A375 (cell line): ENCODE data around the genes C19orf67 and PKN1.

DNA sequence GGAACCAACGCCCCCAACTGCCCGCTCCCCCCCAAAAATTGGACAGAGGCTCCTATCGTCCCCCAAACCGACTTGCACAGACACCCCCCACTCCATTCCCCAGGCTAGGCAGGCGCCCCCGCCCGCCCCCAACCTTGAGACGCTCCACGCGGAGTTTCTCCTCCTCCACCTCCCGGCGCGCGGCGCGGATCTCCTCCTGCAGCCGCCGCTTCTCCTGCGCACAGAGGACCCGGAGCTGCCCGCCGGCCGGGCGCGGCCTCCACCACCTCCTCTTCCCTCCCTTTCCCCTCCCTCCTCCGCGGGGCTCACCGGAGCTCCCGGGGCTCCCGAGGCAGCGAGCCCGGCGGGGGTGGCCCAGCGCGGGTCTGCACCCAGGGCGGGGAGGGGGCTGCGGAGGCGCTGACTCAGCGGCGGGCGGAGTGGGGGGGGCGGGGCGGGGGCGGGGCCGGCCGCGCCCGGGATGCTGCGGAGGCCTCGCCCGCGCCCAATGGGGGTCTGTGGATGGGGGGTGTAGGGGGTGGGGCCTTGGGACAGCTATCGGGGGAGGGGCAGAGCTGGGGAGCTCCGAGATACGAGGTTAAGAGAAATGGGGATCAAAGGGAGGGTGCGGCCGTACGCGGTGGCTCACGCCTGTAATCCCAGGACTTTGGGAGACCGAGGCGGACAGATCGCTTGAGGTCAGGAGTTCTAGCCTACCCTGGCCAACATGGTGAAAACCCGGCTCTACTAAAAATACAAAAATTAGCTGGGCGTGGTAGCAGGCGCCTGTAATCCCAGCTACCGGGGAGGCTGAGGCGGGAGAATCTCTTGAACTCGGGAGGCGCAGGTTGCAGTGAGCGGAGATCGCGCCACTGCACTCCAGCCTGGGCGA lies 4.4 kb downstream of the PALM3 start:
- RAMPAGE, long total RNA, result no peak

DNA sequence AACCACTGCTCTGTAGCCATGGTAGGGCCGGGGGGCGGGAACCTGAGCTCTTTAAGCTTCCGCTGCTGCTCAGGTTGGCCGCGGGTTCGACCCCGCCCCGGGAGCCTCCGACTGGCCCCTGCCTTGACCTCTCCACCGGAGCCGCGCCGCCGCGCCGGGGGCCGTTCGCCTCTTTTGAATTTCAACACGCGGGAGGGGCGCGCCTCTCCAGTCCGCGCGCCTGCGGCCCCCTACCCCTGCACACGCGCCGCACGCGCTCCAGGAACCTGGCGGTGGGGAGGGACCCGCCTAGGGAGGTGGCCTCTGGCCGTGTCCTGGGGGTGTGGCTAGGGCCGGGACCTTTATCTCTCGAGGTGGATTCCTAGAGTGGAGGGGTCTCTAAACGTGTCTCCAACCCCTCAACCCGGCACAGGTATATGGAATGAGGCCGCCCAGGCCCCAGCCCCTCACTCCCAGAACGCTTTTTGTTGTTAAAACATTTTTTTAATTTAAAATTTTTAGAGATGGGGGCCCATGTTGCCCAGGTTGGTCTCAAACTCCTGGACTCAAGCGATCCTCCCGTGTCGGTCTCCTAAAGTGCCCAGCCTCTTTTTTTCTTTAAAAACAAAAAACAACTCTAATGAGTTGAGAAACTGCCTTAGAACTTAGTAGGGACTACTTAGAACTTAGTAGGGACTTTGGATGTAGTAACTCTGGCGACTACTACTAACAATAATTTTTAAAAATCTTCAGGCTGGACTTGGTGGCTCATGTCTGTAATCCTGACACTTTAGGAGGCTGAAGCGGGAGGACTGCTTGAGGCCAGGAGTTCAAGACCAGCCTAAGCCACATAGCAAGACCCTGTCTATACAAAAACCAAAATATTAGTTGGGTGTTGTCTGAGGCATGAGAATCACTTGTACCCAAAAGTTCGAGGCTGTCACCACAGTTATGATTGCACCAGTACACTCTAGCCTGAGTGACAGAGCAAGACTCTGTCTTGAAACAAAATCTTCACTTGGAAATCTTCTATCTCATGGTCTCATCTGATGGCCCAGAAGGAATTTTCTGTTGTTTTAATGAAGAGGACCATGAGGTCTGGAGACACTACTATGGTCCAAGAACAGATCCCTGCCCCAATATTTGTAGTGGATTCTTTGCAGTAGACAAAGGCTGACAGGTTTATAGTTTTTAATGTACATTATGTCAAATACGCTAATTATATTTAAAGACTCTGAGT lies at the start of gene C19orf67:
TSS of gene C19orf67 (minus strand) at position 176 of the 1,219 bp plus-strand sequence.
- RAMPAGE, long total RNA, result no peak

DNA sequence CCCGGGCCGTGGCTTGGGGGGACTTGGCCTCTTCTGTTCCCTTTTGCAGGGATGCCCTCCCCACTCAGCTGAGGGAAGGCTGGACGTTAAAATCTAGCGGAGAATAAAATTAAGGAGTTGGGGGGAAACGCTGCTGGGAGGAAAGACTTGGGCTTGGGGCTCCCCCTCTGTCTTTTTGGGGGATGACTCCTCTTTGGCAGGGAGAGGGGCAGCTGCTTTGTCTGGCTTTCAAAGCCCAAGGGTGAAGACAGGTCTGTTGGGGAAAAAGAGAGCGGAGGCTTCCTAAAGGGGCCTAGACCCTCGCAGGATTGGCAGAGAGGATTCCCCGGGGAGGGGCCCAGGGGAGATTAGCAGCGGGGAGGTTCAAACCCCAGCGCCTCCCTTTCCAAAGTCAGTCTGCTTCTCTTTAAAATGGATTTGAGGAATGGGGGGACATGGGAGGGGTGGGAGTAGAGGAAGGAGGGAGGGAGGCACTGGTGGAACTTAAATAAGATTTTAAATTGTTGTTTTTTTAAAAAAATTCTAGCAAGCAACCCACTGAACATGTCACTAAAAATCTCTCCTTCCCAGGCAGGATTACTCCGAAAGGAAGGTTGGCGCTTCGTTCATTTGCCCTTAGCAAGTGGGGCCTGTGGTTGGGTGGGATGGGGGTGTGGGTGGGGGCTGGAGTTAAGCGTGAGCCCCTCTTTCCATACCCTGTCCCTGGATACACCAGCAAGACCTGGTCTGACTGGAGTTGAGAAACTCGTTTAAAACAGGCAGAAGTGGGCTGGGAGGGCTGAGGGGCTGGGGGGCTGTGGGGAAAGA lies 6.7 kb upstream of the C19orf67 start:
- RAMPAGE, long total RNA, result no peak

GRCh38 chr19:14112895-14113625 lies 4.5 kb downstream of the PRKACA start:
- RAMPAGE, long total RNA, result no peak

- RAMPAGE, long total RNA, result no peak
Observed at GRCh38 chr19:14116718-14117437, 684 bp downstream of the PRKACA start.

GRCh38 chr19:14127003-14127564 lies 9.3 kb downstream of the ASF1B start:
- RAMPAGE, long total RNA, result no peak

DNA sequence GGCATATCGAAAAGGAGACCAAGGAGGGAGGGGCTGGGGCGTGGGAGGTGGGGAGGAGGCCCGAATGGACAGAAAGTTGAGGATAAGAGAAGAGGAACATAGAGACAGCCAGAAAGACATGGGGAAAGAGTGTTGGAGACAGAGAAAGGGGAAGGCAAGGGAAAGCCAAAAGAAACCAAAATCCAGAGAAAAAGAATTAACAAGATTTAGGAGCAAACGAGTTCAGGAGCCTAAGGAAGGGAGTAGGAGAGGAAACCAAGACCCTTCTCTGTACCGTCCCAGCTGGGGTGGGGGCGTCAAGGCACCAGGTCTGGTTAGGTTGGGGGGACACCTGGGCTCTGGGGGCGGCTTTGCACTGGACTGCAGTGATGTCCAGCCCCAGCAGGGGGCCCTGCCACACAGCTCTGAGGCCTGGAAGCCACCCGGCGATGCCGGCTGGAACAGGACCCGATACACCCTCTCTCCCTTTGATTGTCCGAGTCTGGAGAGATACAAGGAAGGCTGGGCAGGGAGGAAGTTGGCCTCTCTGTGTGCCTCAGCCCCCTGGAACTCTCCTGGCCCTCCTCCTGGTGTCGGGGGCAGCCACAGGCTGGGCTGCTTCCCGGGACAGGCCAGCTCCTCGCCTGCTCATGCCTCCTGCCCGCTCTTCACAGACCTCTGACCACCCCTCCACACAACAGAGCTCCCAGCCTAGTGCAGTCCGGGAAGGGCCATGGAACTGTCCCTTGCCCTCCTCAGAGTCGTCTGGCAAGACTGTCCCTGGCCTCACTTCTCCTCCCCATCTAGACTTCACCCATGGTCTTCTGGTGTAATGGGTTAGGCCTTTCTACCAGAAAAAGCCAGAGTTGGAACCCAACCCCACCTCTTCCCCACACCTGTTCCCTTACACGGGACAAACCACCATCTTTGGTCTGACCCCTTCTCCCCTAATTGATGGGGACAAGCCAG lies 11.8 kb upstream of the ASF1B start:
- RAMPAGE, long total RNA, result no peak

GRCh38 chr19:14149148-14150208 lies 13.1 kb upstream of the ASF1B start:
- RAMPAGE, long total RNA, result no peak

DNA sequence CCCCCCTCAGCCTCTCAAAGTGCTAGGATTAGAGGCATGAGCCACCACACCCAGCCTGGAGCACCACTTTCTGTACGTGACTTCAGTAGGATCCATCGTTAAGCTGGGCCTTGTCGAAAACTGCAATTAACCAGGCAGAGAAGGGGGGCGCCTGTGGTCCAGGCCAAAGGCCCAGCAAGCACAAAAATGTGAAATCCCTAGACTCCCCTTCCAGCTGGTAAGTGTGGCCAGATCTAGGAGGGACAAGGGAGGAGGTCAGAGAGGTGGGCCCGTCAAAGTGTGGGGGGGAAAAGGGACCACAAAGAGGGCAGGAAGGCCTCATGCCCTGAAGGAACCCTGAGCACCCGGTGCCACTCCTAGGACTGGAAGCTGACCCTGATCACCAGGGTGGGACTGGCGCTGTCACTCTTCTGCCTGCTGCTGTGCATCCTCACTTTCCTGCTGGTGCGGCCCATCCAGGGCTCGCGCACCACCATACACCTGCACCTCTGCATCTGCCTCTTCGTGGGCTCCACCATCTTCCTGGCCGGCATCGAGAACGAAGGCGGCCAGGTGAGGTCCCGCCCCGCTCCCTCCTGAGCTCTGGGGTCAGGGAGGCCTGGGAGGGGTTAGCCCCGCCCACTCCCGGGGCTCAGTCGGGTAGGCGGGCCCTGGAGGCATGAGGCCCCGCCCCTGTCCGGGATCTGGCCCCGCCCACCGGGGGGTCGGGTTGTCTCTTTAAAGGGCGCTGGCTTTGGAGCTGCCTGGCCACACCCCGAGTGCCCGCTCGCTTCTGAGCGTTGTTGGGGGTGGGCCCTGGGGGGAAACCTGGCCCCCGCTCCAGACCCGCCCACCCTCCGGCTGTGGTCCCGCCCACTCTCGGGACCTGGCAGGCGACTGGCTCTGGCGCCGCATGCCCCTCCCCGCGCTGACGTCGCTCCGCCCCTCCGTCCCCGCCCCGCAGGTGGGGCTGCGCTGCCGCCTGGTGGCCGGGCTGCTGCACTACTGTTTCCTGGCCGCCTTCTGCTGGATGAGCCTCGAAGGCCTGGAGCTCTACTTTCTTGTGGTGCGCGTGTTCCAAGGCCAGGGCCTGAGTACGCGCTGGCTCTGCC lies 13.4 kb downstream of the DDX39A start:
- RAMPAGE, long total RNA, result no peak

GRCh38 chr19:14406479-14407435 lies 12.4 kb downstream of the DDX39A start:
- RAMPAGE, long total RNA, result no peak

DNA sequence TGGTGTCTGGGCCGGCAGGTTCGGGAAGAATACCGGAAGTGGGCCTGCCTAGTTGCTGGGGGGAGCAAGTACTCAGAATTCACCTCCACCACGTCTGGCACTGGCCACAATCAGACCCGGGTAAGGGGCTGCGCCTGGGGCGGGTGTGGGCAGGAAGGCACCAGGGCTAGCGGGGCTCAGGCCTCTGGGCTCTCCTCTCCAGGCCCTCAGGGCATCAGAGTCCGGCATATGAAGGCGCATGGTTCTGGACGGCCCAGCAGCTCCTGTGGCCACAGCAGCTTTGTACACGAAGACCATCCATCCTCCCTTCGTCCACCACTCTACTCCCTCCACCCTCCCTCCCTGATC lies 11.3 kb downstream of the DDX39A start:
- RAMPAGE, long total RNA, result no peak

- RAMPAGE, long total RNA, result no peak
Observed at GRCh38 chr19:14432875-14433914, at the start of gene PKN1. Gene PKN1 (plus strand): TSS chr19:14433306.

DNA sequence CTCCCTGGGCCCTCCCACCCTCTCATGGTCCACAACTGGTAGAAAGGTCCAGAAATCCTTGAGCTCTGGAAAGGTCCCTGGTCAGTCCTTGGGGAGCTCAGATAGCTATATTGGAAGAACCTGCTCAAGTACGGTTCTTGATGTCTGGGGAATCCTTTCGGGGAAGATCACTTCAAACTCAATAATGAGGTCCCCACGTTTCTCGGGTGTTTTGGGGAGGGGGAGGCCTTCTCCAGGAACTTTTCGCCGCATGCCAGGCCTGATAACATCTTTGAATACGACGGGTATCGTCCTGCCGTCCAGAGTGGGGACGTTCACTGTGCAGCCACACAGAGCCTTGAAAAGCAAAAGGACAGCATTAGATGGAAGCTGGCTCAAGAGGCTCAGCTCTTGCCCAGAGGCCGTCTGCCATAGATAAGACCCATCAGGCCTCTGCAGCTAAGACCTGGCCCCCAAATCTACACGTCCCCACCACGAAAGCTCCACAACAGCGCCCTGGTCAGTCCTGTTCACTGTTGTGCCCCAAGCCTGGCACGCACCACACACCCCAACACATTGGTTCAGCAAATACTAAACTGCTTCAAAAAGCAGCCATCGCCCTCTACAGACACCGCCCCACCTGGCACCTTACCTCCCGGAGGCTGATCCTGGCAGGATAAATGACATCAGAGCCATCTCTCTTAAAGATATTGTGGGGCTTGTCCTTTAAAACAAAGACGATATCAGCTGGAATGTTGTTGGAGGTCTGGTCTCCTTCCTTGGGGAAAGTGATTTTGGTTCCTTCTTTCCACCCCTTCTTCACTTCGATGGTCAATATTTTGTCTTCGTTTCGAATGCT lies 2.1 kb downstream of the DNAJB1 start:
- RAMPAGE, long total RNA, result no peak

DNA sequence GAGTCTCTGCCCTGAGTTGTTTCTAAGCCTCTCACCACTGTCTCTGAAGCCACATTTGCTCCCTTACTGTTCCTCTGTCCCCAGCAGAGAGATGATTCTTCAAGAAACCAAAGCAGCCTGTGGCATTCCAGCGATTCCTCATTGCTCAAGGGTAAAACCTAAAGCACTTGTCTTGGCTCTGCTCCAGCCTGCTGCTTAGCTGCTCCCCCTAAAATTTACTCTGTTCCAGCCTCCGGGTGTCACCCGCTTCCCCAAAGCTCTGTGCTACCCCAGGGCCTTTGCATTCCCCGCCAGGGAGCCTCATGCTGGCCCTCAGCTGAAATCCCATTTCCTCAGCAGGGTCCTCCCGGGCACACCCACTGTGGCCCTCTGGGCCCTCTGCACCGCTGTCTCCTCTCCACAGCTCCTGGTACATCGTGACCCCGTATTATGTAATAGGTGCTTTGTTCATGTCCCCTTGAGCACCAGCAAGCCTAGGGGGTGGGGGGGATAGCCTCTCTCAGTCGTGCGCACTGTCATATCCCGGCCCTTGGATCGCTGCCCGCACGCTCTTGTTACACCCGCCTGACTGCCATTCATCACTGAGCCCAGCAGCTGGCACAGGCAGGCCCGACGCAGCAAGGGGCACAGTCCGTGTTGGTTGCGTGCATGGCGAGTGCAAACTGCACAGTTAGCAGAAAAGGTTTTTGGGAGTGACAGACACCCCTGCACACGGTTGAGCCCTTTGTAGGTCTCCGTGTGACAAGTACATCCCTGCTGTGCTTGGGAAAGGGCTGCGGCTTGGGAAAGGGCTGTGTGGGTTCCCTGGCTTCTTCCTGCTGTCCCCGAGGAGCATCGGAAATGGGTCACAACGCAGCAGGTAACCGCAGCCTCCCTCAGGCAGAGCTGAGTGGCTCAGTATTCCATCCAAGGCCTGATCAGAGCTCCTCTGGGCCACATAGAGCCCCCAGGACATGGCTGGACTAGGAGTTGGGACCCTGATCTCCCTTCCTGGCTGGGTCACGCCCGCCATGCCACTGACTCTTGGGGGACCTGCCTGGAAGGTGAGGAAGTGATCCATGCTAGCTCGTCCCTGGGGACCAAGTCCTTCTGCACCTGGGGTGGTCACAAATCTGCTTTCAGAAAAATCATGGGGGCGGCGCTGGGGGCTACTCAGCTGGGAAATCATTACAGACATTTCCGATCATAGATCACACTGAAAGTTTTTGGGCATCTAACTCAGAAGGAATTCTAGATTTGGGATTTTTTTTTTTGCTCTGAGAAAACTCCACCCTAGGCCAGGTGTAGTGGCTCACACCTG lies 16.1 kb downstream of the TECR start:
- RAMPAGE, long total RNA, result no peak

DNA sequence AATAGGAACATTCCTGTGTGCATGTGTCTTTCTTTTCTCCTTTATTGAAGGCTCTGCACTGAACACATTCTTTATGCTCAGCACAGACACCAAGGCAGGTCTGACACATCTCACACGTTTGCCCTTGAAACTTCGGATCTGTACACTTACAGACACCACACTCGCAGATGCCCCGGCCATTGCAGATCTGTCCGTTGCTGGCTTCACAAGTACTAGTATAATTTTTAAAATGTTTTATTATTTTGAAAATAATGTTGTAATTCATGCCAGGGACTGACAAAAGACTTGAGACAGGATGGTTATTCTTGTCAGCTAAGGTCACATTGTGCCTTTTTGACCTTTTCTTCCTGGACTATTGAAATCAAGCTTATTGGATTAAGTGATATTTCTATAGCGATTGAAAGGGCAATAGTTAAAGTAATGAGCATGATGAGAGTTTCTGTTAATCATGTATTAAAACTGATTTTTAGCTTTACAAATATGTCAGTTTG lies 39.2 kb downstream of the CLEC17A start:
- RAMPAGE, long total RNA, result no peak

DNA sequence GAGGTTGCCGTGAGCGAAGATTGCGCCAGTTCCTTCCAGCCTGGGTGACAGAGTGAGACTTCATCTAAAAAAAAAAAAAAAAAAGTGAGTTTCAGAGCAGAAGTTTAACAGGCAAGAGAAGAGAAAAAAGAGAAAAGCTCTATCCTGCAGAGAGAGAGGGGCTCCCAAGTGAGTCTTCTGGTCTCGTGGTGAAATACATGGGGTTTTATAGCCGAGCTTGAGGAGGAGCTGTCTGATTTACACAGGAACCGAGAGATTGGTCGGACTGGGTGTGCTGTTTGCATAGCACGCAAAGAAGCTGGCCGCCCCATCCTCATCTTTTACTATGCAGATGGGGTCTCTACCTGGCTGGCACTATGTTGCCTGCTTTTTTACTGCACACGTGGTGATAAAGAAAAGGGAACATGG lies 1.4 kb upstream of the ADGRE3 start:
- RAMPAGE, long total RNA, result no peak

DNA sequence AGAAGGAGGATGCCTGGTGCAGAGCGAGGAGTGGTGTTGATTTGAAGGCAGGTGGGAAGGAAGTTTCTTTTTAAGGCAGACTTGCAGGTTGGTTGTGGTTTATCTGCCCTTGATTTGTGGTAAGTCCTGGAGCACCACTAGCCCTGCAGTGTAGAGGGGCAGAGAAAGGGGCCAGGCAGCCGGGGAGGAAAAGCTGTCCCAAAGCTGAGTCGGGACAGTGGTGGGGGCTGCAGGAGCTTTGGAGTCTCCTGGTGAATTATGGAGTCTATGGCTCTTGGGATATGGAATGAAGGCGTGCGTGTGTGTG lies 24.8 kb downstream of the ZNF333 start:
- RAMPAGE, long total RNA, result no peak

GRCh38 chr19:14784734-14785060 lies 6.3 kb upstream of the ADGRE2 start:
- RAMPAGE, long total RNA, result no peak

DNA sequence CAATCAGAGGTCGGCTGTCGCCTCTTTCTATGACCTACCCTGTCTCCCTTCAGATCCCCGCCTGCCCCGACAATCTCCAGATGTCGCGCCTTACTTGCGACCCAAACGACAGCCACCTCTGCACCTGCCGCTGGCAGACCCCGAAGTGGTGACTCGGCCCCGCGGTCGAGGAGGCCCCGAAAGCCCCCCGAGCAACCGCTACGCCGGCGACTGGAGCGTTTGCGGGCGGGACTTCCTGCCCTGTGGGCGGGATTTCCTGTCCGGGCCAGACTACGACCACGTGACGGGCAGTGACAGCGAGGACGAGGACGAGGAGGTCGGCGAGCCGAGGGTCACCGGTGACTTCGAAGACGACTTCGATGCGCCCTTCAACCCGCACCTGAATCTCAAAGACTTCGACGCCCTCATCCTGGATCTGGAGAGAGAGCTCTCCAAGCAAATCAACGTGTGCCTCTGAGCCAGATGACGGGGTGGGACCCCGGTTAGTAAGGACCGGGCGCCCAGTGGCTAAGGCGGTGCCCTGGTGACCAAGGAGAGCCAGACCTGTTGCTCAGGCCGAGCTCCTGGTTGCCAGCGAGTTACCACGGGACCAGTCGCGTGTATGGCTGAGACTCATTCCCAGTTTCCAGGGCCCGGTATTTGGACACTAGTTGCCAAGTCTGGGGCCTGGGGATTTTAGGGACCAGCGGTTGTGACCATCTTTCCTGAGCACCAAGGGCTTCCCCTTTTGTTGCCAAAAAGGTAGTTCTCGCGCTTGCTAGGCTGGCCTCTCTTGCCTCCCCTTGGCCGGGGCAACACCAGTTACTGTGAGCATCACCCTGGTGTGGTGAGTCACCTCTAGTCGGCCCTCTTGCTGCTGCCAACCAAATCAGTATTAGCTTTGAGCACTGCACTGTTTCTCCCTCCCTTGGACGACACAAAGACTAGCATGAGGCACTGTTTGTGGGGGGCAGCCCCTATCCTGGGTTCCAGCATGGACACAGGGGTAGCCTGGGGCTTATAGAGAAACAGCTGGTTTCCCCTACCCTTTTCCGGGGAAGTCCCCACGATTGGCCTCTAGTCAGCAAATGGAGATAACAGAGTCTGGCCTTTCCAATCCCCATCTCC lies 6.7 kb downstream of the SYDE1 start:
- RAMPAGE, long total RNA, result no peak

- RAMPAGE, long total RNA, result no peak
Observed at GRCh38 chr19:15124502-15124907, 1.1 kb downstream of the ILVBL start.